Mesothelial cell of epicardium (in vitro differentiated cells): ENCODE results near the genes COMMD10, HSD17B4 and FTMT.

GRCh38 chr5:115647954-115648507, 22.2 kb upstream of the TMED7 start:
- PRO-cap = no peak

DNA sequence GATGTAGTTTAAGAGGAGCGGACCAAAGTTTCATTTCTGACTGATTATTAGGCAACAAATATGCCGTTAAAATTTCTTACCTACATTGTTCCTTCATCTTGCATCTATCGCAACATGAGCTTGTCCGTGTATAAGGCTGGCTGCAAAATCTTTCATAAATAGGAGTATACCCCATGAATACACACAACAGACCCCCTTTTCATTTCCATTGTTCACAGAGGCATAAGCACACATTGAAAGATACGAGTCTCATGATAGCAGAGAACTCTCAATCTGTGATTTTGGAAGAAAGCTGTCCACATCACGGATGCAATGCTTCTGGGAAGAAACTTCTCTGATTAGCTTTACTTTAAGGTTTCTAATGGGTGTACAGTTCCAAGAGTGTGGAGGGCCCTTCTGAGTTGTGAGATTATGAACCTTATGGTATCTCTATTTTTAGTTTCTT, 76.8 kb downstream of the CDO1 start:
- PRO-cap = no peak

- PRO-cap = no peak
Measured at GRCh38 chr5:115818197-115818396, 1.6 kb upstream of the CDO1 start.

DNA sequence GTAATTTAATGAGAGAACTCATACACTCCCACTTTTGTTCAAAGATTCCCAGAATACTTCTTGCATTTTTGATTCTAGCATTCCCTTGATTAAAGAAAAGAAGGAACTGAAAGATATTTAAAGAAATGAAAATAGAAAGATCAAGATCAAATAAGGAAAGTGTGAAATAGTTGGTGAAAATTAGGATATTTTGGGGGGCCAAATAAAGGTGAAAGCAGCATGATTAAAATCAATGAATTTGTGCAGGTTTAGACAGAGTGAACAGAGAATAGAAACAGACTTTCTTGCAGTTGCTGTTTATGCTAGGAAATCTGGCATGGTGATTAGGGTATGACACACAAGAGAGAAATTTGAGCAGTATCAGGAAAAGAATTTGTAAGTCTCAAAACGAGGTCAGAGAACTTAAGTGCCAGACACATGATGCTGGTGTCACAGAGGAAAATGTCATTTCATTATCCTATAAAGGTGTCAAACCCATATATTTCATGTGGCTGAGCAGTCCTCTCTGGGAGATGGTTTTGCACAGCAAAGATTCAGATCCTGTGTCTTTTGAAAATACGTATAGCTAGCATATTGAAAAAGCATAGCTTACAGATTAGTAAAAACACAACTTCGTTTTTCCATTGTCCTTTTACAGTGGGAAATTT, 15.7 kb downstream of the LVRN start:
- PRO-cap = no peak

GRCh38 chr5:116038746-116039132, 6.5 kb downstream of the ARL14EPL start:
- PRO-cap = no peak

- PRO-cap = no peak
Measured at GRCh38 chr5:116083944-116084703, 701 bp upstream of the COMMD10 start.

- PRO-cap = unidirectional peak, plus-strand start at chr5:116085025; bidirectional peak, plus-strand start at chr5:116085462, minus-strand start at chr5:116085389
Measured at GRCh38 chr5:116084704-116085664, at the start of gene COMMD10. TSS of gene COMMD10 (plus strand) at chr5:116085025.

DNA sequence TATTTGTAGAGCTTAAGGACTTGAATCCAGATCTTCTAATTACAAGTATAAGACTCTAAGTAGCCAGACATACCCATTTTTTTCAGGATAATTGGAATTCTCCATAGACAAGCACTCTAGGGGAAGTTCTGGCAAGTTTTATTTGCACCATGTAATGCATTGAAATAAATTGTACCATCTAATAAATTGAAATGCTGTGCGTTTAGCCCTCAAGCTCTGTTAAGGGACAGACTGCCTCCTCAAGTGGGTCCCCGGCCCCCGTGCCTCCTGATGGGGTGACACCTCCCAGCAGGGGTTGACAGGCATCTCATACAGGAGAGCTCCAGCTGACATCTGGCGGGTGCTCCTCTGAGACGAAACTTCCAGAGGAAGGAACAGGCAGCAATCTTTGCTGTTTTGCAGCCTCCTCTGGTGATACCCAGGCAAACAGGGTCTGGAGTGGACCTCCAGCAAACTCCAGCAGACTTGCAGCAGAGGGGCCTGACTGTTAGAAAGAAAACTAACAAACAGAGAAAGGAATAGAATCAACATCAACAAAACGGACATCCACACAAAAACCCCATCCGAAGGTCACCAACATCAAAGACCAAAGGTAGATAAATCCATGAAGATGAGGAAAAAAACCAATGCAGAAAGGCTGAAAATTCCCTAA, 81.6 kb downstream of the COMMD10 start:
- PRO-cap = no peak

- PRO-cap = no peak
Measured at GRCh38 chr5:116236619-116237473, 152.0 kb downstream of the COMMD10 start.

- PRO-cap = no peak
Measured at GRCh38 chr5:116558876-116559772, 15.5 kb downstream of the SEMA6A start.

DNA sequence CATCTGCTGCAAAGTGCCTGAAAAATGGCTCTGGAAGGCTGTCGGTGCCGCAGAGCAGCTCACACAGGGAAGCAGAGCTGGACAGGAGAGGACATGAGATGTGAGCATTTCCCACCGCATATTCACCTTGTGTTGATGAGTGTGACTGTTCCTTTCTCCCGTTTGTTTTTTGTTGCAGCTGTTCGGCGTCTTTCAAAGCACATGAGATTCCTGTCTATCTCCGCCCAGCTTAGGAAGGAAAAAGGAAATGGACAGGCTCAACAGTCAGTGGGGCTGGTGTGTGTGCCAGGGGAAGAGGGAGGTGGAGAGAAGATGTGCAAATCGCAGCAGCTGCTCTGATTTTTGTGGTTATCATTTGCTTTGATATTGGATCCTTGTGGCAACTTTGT, 165.0 kb upstream of the SEMA6A start:
- PRO-cap = no peak

GRCh38 chr5:116830002-116830478, 255.4 kb upstream of the SEMA6A start:
- PRO-cap = no peak

- PRO-cap = no peak
Measured at GRCh38 chr5:116939181-116939446, 364.5 kb upstream of the SEMA6A start.

DNA sequence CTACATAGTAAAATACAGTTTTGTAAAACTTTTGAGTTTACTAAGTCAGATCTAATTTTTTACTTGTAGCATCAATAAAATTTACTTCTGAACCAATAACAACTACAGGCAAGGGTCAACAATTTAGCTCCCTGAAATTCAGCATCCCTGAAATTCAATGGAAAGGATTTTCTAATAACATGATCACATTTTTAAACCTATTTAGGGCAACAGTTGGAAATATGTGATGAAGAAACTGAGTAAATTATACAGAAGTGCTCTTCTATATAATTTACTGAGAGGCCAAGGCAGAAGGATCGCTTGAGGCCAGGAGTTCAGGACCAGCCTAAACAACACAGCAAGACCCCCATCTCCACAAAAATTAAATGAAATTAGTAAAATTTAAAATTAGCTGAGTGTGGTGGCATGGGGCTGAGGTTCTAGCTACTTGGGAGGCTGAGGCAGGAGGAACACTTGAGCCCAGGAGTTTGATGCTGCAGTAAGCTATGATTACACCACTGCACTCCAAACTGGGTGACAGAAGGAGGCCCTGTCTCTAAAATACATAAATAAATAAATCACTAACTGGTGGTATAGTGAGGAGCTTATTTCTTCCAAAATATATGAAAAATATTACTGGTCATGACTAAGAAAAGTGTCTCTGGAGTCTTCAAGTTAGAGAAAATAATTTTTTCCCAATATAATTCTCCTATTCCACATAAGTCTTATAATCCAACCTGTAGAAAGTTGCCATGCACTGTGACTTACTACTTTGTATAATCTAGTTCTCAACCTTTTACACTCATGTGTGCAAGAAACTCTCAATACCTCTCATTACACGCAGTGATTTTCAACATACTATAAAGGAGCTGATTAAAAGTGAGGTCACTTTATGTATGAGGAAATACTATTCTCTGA, 150.7 kb downstream of the DTWD2 start:
- PRO-cap = no peak

GRCh38 chr5:119290117-119290582, 65.7 kb upstream of the TNFAIP8 start:
- PRO-cap = no peak

GRCh38 chr5:119341987-119342539, 13.8 kb upstream of the TNFAIP8 start:
- PRO-cap = no peak

DNA sequence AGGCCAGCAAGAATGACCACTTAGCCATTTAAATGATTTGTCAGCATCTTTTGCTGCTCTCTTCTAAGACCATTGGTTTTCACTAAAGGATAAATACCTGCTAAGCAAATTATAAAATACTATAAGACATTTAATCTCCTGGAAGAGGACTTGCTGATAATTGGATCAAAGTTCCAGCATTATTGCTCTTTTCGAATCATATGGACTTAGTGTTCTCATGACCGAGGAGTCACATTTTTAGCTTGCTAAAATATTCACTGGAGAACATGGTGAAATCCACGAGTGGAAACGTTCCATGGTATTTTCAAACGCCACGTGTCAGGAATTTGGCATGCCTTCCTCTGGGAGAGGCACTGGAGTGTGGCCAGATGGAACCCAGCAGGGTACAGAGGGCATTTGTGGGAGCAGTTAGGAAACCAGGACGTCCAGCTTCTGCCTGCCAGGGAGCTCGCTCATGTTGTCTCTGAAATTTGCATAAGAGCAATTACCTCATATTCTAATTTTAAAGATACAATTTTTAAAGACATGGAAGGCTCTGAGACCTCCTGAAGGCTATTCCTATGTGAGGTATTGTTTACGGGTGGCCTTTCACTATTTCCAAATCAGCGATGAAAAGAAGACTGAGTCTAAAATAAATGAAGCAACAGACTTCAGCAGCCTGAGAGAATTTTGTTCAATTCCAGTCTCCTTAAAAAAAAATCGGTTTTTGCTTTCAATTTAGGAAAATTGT, 43.2 kb downstream of the TNFAIP8 start:
- PRO-cap = no peak

GRCh38 chr5:119452096-119453611, at the start of gene HSD17B4:
TSS of gene HSD17B4 (plus strand) at chr5:119452497.
- PRO-cap = unidirectional peak, plus-strand start at chr5:119452502

- PRO-cap = no peak
Measured at GRCh38 chr5:121851578-121852089, at the start of gene FTMT. TSS of gene FTMT (plus strand) at chr5:121851882.

DNA sequence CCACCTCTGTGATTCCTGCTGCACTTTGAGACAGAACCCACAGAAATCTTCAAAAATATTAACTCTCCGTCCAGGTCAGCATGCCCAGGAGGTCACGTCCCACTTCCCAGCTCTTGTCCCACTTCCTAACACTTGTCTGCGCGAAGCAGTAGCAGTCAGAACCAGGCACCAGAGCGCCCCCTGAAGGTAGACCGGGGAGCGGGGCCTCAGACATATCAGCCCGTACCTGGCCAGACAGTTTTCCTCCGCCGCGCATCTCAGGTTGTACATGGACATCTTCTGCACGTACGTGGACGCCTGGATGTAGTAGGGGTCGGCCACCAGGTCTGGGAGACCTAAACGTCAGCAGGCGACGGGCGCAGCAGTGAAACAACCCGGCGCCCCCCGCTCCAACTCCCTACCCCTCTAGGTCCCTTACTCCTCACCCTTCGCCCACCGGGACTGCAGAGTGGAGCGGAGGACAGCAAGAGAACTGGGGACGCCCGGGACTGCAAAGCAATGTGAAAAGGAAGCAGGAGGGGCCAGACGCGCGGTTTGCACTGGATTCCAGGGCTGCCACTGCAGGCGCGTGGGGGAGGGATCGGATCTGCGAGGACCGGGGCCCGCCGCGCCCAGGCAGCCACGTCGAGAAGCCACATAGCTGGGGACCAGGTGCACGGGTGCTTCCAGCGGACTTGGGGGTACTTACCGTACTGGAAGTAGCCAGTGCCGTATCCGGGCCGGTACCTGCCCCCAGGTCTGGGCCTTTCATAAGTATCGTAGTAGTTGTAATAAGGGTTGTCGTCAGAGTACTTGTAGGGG, 1.2 kb downstream of the LOX start:
- PRO-cap = no peak